Measurements from ENCODE around the genes CEBPG and KCTD15.

- RRBS, 2 experiments = no CpG with 5 or more reads among the region's 10 CpGs
Measured at GRCh38 chr19:30539937-30540275, 167.7 kb downstream of the ZNF536 start.

GRCh38 chr19:30662657-30662913, 290.4 kb downstream of the ZNF536 start:
- RRBS, 2 experiments = no CpG with 5 or more reads among the region's 5 CpGs

DNA sequence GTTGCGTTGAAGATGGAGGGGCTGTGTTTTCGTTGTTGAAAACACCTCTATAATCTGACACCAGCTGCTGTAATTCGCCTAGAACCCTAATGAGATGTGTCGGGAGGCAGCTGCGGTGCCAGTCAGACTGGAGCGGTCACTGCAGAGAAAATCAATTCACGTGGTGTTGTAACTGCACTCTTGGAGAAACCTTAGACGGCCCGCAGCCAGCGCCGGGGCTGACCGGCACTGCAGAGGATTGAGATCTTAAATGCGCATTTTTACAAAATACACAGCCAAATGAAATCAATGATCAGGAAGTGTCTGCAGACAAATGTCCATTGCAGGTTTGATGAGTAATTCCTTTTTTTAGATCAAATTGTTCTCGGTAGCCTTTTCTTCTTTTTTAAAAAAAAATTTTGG, 339.2 kb downstream of the ZNF536 start:
- RRBS, 2 experiments = no CpG with 5 or more reads among the region's 14 CpGs

DNA sequence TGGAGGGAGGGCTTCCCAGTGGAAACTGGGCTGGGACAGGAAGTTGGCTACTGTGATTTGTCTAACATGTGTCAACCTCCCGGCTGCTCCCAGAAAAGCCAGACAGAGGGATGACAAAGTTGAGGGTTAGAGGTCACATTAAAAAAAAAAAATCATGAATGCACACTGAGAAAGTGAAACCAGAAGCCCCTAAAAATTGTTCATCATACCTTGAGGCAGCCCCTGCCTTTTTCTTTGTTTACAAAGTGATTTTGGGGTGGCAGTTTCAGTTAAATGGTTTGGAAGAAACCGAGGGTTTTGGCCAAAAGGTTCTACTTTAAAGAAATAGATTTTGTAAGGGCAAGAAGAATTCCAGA, 346.7 kb downstream of the ZNF536 start:
- RRBS, 2 experiments = no CpG with 5 or more reads among the region's 2 CpGs

- RRBS, 2 experiments = no CpG with 5 or more reads among the region's 7 CpGs
Measured at GRCh38 chr19:31340441-31340763, 8.8 kb downstream of the TSHZ3 start.

DNA sequence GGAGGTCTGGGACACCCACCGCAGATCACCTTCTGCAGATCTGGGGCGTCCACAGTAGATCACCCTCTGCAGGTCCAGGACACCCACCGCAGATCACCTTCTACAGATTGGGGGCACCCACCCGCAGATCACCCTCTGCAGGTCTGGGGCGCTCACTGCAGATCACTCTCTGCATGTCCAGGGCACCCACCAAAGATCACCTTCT, 153.4 kb upstream of the TSHZ3 start:
- RRBS, 2 experiments = no CpG with 5 or more reads among the region's 5 CpGs

DNA sequence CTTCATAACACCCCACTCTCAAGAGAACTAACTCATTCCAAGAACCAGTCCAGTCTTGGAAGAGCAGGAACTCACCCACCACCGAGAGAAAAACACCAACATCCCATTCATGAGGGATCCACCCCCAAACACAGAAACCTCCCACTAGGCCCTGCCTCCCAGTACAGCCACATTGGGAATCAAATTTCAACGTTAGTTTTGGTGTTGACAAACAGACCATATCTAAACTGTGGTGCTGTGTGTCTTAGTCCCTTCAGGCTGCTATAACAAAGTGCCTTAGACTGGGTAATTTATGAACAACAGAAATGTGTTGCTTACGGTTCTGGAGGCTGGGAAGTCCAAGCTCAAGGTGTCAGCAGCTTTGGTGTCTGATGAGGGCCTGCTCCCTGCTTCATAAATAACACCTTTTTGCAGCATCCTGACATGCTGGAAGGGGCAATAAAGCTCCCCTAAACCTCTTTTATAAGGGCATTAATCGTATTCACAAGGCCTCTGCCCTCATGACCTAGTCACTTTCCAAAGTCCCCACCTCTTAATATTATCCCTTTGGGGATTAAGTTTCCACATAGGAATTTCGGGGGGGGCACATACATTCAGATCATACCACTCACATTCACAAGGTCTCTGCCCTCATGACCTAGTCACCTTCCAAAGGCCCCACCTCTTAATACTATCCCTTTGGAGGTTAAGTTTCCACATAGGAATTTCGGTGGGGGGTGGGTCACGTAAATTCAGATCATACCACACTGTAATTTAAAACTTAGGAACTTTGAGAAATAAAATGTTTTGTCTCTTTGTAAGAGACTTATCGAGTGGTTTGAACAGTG, 27.4 kb downstream of the ZNF507 start:
- RRBS, 2 experiments = no CpG with 5 or more reads among the region's 8 CpGs

DNA sequence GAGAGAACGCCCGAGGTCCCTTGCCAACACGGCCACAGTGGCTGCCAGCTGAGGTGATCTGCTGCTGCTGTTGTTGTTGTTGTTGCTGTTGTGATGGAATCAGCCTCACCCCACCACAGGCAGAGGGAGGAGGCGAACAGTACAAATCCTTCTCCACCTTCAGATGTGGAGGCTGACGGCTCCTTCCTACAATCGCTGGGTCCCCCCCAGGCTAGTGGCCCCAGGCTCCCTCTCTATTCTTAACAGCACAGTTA, 25.1 kb downstream of the ANKRD27 start:
- RRBS, 2 experiments = no CpG with 5 or more reads among the region's 6 CpGs

- RRBS, 2 experiments = no CpG with 5 or more reads among the region's 19 CpGs
Measured at GRCh38 chr19:33048752-33049767, 15.6 kb downstream of the RHPN2 start.

DNA sequence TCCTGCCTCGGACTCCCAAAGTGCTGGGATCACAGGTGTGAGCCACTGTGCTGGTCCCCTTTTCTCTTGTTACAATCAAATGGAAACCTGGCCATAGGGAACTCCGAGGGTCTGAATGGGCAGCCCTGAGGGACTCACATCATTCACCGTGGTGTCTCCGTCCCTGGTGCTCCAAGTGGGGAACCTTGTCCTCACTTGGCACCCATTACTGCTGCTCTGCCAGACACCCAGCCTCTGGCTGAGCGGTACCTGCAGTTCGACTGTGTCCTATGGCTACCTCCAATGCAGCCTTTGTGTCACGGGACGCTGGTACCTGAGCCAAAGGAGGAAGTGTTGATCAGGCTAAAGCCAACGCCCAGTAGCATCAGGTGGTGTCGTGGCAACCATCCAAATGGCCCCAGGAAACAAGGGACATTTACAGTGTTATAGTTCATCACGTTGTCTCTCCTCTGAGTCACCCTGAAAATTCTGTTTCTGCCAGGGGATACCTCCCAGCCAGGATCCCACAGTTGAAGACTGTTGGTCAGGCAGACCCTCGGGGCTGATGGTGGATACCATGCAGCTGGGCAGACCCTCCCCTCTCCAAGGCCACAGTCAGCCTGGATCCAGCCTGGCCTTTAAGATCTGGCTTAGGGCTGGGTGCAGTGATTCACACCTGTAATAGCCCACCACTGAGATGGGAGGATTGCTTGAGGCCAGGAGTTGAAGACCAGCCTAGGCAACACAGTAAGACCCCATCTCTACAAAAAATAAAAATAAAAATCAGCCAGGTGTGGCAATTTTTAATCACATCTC, 10.0 kb downstream of the RHPN2 start:
- RRBS, 2 experiments = no CpG with 5 or more reads among the region's 12 CpGs

DNA sequence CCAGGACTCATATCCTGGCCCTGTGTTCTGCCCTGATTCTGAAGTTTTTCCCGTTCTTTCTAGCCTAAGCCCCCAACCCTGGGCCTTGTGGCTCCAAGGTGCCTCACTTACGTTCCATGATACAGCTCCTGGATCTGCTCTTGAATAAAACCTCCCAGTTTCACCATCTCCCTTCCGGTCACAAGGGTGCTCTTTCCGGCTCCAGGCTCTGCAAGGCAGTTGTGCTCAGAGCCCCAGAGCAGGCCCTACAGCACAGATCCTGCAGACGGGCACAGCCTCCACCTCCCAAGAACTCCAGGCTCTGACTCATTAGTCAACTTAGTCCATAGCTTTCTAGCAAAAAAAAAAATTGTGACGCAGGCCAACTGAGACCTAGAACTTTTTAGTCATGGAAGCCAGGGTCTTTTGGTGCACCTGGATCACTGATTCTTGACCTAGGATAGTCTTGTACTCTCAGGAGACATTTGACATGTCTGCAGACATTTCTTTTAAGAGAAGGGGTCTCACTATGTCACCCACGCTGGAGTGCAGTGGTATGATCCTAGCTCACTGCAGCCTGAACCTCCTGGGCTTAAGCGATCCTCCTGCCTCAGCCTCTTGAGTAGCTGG, 34.0 kb upstream of the SLC7A10 start:
- RRBS, 2 experiments = no CpG with 5 or more reads among the region's 8 CpGs

DNA sequence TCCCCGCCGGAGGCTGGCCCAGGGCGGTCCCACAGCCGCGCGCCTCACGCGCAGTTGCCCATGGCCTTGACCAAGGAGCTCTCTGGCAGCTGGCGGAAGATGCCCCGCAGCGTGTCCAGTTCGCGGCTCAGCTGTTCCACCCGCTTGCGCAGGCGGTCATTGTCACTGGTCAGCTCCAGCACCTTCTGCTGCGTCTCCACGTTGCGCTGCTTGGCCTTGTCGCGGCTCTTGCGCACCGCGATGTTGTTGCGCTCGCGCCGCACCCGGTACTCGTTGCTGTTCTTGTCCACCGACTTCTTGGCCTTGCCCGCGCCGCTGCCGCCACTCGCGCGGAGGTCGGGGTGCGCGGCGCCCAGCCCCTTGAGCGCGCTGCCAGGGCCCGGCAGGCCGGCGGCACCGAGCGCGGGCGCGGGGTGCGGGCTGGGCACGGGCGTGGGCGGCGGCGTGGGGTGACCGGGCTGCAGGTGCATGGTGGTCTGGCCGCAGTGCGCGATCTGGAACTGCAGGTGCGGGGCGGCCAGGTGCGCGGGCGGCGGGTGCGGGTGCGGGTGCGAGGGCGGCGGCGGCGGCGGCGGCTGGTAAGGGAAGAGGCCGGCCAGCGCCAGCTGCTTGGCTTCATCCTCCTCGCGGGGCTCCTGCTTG, 919 bp downstream of the CEBPA start:
- RRBS, 2 experiments = 1 to 9% methylated on average over 17 to 20 of the region's 81 CpGs

DNA sequence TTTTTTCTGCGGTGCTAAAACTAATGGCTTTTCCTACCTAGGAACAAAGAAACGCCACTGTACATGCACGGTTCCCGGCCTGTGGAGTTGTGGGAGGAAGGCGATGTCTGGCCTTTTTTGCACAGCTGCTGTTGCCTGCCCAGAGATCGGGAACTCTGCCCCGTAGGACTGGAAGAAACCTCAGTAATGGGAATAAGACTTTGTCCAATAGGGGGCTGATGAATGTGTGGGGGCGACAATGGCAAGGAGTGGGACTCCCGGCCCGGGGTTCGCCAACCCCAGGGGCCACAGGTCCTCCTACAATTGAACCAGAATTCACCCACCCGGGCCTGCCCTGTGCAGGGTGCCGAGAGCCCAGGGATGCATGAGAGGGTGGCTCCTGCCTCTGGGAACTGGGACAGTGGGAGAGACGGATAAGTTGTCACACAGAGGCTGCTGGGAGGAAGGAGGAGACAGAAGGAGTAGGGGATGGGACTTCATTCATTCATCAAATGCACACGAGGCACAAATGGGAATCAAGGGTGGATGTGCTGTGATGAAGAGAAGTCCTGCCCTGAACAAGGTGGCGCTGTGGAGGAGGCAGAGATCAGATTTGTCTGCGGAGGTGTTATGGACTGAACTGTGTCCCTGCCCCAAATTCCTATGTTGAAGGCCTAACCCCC, 2.1 kb upstream of the CEBPA start:
- RRBS, 2 experiments = 92 to 95% methylated on average over 3 of the region's 17 CpGs

- RRBS, 2 experiments = no CpG with 5 or more reads among the region's 15 CpGs
Measured at GRCh38 chr19:33310493-33311165, 8.3 kb upstream of the CEBPA start.

DNA sequence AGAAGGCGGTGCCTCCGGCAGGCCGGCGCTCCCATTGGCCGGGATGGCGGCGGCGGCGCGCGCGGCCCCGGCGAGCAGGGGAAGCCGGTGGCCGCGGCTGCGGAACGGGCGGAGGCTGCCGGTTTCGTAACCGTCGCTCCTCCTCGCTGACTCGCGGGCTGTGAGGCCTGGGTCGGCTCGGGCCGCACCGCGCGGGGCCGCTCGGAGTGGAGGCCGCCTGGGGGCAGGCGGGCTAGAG, at the start of gene CEBPG:
Gene CEBPG, plus strand, starts transcription at position 58 of the 238 bp plus-strand sequence.
- RRBS, 2 experiments = no CpG with 5 or more reads among the region's 37 CpGs

DNA sequence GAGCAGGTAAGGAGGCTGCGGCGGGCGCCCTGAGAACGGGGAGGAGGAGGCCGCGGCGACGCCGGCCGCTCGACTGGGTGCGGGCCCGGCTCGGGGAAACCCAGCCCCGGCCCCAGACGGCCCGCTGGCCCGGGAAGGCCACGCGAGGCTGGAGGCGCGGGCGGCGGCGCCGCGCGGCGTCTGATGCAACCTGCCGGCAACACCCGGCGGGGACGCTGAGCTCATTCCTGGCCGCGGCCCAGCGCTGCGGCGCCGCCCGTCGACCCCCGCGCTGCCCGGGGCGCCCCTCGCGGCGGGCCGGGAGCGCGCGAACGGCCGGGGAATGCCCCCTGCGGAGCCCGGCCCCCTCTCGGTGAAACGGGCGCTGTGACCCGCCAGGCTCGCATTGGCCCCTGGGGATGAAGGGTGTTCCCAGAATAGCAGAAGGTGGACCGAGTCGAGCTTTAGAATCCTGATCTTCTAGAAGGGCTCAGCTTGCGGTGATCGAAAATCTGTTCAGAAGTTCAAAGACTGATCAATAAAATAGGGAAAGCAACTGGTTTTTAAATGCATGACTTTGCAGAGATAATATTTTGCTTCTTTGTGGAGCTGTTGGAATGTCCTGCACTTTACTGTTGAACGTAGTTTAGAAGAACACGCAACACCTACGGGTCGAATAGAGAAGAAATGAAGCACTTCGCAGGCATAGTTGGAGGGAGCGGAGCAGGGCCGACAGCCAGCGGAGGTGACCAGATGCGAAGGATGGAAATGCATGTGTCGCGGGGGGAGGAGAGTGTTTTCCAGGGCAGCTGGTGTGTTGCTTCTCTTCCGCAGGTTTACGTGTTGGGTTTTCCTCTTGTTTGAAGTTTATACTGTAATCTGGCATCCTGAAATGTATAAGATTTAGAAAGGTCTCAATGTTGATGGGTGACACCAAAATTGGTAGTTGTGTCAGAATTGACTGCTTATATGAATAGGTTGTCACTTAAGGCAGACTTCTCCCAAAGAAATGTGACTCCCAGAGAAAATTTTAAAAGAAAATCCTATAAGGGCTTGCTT, 700 bp downstream of the CEBPG start:
- RRBS, 2 experiments = under 1 to 2% methylated on average over 27 of the region's 78 CpGs

- RRBS, 2 experiments = no CpG with 5 or more reads among the region's 10 CpGs
Measured at GRCh38 chr19:33426820-33427050, 53.2 kb downstream of the CEBPG start.

DNA sequence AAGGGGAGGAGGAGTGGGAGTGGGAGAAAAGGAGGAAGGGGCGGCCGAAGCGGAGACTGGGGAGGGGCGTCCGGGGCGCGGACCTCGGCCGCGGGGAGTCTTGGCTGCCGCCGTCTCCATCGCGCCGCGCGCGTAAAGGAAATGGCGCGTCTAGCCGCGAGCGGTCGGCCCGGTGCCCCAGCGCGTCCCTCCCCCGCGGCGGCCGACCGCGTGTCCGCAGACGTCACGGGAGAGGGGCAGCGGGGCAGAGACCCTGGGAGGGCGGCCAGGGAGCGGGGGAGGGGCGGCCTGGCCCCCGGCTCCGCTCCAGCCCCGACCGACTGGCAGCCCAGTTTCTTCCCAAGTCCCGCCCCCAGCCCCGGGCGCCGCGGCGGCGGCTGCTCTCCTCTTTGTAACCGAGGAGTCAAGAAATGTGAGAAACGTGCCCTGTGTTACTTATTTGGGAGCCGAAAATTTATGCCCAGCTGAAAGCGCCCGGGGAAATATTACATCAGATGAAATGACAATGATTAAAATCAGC, 918 bp upstream of the KCTD15 start:
- RRBS, 2 experiments = under 1% methylated on average over 19 to 27 of the region's 56 CpGs

DNA sequence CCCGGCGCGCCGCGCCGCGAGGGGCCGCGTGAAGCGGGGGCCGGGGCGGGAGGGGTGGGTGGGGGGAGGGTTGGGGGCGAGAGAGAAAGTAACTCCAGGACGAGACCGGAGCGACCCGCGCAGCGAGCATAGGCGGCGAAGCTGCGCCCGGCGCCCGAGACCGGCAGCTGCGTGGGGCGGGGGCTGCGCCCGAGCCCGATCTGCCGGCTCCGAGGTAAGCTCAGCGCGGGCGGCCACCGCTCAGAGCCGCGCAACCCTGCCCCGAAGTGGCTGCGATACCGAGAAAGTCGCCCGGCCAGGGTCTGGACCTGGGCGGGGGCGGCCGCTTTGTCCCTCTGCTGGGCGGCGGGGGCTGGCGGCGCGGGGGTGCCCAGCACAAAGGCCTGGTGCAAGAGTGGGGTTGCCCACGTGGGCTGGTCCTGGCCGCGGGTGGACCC, at the start of gene KCTD15:
Gene KCTD15, plus strand, starts transcription at position 97 of the 437 bp plus-strand sequence.
- RRBS, 2 experiments = under 1% methylated on average over 39 of the region's 55 CpGs

GRCh38 chr19:33883843-33884807, 87.5 kb downstream of the KCTD15 start:
- RRBS, 2 experiments = no CpG with 5 or more reads among the region's 16 CpGs